Bronchial lymph node (tissue), 1 donor: ENCODE data around the genes ADA, PABPC1L and RBPJL.

DNA sequence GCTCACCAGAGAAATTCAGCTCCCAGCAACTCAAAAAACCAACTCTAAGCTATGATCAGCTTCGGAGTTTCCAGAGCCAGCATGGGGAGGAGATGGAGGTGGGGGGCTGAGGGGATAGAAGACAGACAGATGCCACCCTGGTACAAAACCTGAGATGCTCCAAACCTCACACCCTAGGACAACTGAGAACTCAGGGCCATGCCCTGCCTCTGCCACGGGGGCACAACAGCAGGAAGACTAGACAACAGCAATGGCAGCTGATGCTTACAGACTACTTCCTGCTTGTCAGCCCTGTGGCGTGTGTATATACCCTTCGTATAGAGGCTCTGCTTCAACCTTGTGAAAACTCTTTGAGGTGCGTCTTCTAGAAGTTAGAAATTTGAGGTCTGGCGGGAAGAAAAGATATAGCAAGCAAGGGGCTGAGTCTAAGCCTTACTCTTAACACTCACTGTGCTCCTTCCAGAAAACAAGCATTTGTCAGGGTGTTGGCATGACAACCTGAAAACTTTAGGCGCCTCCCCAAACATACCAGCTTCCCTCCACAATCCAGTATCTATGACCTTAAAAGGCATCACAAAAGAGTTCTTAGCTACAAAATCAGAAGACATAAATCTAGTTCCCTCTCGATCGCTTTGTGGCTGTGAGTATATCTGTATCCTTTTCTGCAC lies 33.4 kb downstream of the JPH2 start:
- PRO-cap: no peak

DNA sequence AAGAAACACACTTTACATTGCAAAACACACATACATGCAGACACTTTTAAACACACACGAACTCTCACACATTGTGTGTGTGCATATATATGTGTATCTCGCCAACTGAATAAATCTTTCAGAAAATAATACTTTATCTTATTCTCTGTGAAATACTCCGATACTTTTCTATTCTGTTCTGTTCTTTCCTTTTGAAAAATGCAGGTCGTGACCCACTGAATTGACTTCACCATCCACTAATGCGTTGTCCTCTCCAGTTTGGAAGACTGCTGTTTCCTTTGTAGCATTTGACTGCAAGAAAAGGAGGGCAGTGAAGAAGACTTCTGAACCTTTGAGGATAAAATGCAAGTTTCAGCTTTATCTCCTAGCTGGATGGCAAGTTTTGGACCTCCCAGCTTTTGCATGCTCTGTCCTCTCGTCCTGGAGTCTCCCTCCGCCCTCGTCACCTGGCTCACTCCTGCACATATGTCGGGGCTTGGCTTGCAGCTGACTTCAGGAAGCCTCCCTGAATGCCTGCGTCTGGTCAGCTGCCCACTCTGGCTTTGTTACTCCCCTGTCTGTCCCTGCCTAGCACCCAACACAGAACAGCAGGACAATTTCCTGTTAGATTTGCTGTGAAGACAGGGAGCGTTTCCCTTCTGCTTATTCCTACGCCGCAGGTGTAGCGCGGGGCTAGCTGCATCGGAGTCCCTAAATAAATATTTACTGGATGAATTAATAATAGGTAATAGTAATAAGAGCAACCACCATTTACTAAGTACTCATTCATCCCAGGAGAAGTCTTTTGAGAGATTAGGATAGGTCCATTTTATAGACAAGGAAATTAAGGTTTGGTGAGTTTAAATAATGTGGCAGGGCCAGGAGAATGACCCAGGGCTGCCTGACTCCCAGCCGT lies 5.5 kb downstream of the JPH2 start:
- PRO-cap: no peak

DNA sequence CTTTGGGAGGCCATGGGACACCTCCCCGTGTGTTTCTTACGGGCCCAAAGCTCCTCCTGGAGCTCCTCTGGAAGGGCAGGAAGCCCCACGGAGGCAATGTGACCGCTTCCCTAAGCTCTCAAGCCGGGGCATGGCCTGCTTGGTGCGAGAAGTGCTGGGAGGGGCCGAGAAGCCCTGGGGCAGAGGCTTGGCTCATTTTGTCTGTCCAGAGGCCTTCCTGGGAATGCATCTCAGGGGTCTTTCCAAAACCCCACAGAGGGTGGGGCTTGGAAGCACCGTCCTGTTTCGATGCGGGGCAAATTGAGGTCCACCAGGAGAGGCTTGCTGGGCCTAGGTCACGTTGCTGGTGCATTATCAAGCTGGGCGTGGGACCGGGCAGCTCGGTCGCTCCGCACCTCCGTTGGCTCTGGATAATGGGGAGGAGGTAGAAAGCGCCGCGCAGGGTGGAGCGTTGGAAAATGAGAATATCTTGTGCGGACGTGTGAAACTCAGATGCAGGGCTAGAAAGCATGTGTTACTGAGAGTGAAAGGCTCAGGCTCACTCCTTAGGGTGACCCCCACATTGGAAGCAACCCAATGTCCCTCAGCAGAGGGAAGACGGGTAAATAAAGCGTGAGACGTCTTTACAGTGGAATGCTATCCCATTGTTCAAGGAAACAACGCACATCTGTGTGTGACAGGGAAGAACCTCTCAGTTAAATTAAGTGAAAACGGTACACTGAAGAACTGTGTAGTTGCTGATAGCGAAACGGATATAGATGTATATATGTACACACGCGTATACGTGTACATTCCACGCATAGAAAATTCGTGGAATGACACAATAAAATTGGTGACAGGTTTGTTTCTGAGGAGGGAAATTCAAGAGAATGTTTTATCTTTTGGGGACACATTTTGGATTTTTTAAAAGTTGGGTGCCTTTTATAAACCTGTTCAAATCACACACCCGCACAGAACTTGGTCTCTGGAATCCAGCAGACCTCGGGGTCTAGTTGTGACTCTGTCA lies 704 bp downstream of the HNF4A start:
- PRO-cap: unidirectional peak, minus-strand start at position 398 of the sequence

- PRO-cap: no peak
These were observed 15.2 kb downstream of the HNF4A start for GRCh38 chr20:44370488-44371300.

DNA sequence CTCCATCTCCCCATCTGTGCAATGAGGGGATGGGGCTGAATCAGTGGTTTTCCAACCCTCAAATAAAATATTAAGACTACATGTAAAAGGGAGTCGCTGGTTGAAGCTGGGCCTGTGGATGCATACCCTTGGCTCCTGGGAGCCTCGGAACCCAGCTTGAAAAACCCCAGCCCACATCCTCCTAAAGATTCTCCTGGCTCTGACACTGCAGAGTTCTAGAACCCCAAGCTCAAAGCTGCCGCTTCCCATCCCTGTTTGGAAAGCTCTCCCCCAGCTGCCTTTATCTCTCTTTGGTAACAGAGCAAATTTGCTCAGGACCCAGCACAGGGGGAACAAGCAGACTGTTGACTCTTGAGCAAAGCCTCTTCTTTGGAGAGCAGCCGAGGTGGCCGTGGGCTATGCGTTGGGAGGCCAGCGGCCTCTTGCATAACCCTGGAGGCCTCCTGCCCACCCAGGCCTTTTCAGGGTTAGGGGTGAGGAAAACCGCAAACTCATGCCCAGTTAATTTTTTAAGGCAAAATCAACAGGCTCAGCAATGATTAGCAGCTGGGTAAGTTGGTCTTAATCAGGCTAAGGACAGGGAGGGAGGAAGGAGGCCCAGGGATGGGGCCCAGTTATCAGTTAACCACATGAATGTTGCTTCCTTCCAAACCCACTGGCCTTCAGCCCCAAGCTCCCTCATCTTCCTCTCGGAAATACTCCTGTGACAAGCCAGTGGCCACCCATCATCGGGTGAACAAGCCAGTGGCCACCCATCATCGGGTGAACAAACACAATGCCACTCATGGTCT lies 39.0 kb downstream of the HNF4A start:
- PRO-cap: no peak

- PRO-cap: no peak
These were observed 24.5 kb upstream of the TTPAL start for GRCh38 chr20:44451070-44451652.

- PRO-cap: no peak
These were observed 5.9 kb downstream of the TTPAL start for GRCh38 chr20:44481499-44482069.

DNA sequence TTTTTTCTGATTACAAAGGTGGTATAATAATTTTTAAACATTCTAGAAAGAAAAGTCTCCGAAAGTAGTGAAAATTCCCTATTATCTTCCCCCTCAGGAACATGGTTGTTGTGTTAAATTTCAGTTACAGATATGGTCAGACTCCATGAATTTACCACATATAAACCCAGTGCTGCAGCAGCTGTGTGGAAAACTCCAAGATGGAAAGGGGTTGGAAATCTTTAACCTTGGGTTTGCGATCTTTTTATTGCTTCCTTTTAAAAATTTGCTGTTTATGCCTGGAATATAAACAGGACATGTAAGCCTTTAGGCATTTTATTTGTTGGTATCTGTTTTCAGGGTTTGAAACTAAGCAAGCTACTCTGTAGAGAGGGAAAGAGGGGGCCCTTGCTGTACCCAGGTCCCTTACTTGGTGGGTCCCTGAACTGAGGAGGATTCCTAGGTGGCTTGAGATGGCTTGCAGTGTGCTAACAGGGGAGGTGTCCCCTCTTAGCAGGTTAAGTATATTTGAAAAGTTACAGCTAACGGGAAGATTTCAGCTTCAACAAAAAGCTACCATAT lies 778 bp downstream of the PKIG start:
- PRO-cap: no peak

GRCh38 chr20:44585994-44586856 lies 3.8 kb downstream of the PKIG start:
- PRO-cap: bidirectional peak, plus-strand start at chr20:44586400, minus-strand start at chr20:44586115; bidirectional peak, plus-strand start at chr20:44586593, minus-strand start at chr20:44586445

DNA sequence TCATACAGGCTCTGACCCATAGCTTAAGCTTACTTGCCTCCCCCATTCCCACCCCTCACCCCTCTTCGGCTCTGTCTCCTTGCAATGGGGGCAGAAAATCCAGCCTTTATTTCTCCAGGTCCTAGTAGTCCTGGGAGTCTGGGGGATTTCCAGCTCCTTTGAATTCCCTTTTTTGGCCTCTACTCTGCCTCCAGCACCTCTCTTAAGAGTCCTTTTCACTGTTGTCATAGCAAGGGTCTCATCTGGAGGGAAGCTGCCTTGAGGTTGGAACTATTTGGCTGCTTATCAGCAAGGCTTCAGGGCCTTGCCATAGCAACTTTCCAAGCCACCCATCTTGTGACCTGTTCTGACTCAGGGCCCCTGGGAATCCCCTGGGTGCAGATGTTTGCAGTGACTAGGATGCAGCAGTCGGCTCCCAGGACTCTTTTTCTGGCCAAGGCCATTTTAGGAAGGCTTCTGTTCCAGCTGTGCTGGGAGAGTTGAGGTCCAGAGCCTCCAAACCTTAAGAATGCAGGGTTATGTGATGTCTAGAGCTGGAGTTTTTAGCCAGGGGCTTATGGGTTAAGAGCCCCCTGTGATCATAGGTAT lies 12.3 kb downstream of the PKIG start:
- PRO-cap: no peak

- PRO-cap: no peak
These were observed 34.3 kb downstream of the PKIG start for GRCh38 chr20:44616592-44617153.

GRCh38 chr20:44651495-44652116 lies at the start of gene ADA:
Gene ADA, minus strand, starts transcription at chr20:44651699.
- PRO-cap: bidirectional peak, plus-strand start at chr20:44651825, minus-strand start at chr20:44651727

- PRO-cap: no peak
These were observed 19.5 kb upstream of the CCN5 start for GRCh38 chr20:44695401-44696310.

GRCh38 chr20:44716126-44716325 lies 857 bp downstream of the CCN5 start:
- PRO-cap: no peak

DNA sequence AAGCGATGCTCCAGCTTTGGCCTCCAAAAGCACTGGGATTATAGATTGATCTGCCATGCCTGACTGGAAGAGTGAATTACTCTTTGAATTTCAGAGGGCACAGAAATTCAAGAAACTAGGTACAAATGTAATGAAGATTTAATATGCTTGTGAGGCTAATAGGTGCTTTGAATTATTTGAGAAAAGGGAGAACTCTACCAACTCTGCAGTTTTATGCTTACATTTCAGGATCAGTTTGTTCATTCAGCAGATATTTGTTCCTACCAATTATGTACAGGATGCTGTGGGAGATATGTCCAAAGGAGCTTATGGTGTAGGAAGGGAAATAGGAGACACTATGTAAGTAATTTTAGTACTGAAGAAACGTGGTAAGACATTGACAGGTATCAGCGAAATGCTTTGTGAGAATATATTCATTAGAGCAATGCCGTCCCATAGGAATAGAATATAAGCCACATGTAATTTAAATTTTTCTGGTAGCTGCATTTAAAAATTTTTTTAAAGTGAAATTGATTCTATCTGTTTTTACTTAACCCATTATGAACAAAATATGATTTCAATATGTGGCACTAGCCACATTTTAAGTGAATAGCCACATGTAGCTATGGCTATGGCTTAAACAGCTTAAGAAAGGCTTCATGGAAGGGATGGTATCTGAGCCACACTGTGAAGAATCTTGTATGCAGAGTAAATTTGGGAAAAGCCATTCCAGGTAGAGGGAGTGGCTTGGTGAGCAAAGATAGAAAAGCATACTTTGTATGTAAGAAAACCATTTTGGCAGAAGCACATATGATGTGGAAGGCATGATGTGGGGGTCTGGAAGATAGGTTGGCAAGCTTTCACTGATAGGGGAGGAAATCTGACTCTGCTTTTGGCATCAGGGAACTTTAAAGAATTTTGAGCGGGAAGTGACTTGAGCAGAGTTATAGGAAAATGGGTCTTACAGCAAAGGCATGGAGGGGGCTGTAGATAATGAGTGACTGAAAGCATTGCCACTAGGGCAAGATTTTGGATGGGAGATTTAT lies 10.5 kb downstream of the YWHAB start:
- PRO-cap: no peak

GRCh38 chr20:44901375-44901975 lies 8.4 kb upstream of the PABPC1L start:
- PRO-cap: no peak

DNA sequence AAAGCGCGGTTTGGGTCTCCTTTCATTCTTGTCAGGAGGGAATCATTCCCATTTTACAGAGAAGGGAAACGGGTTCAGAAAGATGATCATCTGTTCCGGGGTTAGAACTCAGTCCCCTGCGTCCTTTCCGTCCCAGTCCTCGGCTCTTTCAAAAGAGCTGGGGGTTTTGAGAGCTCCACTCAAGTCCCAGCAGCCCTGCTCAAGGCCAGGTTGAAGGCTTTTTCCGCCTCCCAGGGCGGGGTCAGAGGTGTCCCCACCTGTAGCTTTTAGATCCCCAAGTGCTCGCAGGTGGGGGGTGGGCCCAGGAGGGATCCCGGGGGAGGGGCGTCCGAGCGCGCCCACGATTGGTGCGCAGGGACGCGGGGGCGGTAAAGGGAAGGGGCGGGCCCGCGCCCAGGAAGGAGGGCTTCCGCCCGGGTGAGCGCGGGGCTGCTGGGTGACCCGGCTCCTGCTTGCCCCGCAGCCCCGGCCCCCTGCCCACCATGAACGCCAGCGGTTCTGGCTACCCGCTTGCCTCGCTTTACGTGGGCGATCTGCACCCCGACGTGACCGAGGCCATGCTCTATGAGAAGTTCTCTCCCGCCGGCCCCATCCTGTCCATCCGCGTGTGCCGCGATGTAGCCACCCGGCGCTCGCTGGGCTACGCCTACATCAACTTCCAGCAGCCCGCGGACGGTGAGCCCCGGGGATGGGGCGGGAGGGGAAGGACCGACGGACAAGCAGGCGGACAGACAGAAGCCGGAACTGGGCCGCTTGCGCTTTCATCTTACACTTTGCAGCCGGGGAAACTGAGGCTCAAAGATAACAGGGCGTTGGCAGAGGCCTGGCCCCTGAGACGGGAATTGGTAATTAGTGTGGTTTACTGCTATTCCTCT lies at the start of gene PABPC1L:
Gene PABPC1L, plus strand, starts transcription at position 399 of the 875 bp plus-strand sequence.
- PRO-cap: bidirectional peak, plus-strand start at position 399 of the sequence, minus-strand start at position 268 of the sequence

DNA sequence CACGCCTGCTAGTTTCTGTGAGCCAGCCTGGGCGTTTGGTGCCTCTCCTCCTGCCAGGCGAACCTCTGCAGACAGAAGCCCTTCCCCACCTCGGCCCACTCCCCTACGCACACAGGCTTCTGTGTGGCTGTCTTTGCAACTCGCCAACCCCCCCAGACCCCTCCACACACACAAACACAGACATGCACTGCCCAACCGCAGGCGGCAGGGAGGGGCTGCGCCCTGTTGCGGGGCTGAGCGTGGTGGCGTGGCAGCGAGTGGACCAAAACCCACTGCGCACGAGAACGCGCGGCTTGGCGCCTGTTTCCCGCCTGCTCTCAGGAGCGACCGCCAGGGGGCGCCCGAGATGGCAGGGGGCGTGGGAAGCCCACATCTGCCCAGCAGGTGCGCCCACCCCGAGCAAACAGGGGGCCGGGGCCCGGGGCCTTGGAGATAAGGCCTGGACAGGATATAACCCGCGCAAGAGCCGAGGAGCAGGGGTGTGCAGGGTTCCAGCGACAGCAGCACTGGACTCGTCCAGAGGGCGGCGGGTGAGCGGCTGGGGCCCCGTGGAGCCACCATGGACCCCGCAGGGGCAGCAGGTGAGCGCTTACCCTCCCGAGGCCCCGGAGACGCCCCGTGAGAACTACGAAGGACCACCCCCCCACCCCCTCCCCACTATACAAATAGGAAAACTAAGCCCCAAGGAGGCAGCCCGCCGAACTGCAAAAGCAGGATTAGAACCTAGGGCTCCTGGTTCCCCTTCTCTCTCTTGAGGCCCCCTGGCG lies at the start of gene RBPJL:
Gene RBPJL, plus strand, starts transcription at position 477 of the 767 bp plus-strand sequence.
- PRO-cap: no peak

DNA sequence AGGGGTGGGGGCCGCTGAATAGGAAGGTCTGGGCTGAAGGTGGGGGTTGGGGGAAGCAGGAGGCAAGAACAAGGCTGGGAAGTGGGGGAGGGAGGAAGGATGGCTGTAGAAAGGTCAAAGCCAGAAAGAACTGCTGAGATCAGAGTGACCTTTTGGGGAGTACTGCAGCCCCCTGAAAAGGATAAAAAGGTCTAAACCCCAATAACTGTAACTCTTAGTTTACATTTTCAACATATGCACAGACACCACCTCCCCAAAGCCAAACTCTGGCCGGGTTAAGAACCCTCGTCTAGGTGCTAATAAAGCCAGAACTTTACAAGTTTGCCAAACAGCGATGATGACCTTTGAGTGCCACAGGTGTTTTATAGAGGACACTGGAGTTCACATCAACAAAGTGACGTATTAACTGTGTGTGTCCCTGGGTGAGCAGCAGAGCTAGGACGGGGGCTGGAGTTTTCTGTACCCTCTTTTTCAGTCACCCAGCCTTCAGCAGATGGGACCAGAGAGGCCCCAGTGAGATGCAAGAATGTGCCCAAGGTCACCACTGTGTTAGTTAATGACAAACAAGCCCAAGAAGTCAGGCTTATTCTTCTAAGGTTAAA lies 5.5 kb downstream of the SDC4 start:
- PRO-cap: no peak

DNA sequence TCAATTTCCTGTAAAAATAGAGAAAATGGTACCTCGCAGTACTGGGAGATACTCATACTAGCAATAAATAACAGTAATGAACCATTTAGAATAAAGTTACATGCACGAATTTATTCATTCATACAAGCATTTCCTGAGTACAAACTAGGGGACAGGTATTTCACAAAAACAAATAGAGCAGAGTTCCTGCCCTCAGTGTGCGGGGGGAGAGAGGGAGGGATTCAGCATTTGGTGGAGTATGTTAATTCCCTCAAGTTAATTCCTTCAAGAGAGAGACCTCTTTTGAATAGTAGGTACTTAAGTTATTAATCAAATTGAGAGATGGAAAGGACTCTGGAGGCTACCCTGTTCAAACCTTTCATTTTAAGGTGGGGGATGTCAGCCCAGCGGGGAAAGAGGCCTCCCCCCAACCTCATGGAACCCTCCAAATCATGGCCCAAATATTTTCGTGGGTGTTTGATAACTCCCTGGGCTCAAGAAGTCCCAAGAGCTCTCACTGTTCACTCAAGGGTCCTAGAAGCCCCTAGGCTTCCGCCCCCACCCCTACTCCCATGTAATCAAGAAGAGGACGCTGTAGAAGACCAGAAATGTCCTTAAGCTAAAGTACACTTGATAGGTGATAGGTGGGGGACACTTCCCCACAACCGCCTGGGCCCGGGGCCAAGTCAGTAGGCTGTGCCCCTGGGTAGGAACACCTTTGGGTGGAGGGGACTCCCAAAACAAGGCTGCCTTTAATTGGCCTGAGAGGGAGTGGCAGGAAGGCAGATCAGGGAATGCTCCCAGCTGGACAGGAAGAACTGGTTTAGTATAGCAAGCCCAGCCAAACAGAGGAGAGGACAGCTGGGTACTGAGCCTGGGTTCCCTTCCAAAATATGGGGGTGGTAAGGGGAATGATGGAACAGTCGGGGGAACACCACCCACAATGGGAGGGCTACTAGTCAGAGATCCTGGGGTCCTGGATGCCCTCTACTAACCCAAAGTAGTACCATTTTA lies 2.9 kb downstream of the SDC4 start:
- PRO-cap: no peak